ENCODE data around the gene MANSC4.

DNA sequence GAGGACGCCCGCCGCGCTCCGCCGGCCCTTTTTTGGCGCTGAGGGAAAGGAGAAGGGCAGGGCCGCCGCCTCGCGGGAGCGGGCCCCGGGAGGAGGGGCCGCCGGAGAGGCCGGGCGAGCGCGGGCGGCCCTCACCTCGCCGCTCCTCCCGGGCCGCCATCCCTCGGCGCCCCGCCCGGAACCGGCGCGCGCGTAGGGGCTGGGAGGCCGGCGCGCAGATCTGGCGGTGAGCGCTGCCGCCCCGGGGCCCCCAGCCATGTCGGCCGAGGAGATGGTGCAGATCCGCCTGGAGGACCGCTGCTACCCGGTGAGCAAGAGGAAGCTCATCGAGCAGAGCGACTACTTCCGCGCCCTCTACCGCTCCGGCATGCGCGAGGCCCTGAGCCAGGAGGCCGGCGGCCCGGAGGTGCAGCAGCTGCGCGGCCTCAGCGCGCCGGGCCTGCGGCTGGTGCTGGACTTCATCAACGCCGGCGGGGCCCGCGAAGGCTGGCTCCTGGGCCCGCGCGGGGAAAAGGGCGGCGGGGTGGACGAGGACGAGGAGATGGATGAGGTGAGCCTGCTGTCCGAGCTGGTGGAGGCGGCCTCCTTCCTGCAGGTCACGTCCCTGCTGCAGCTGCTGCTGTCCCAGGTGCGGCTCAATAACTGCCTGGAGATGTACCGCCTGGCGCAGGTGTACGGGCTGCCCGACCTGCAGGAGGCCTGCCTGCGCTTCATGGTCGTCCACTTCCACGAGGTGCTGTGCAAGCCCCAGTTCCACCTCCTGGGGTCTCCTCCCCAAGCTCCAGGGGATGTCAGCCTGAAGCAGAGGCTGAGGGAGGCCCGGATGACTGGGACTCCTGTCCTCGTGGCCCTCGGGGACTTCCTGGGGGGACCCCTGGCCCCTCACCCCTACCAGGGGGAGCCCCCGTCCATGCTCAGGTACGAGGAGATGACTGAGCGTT, at the start of gene MANSC4:
TSS of gene MANSC4 (minus strand) at position 162 of the 941 bp plus-strand sequence.
- RRBS: 1% methylated on average over 33 of the region's 91 CpGs

DNA sequence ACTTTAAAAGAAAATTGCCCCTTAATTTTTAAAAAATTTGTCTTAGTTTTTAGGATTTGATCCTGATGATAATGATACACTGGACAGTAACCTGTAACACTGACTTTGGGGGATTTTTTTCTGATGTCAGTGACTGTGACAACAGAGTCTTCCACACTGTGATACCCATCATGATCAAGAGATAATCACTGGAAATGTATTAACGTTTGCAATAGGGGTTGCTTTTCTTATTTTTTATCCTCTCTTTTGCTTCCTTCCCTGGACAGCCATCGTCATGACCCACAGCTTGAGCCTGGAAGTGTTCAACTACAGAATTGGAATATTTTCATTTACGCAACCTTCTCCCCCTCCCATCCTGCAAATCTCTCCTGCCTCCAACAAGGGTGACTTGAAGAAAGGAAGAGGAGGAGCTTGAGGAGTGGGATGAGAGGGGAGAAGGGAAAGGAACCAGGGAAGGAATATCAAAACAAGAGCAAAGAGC, 1.5 kb upstream of the MANSC4 start:
- RRBS: no CpG with 5 or more reads among the region's 3 CpGs

DNA sequence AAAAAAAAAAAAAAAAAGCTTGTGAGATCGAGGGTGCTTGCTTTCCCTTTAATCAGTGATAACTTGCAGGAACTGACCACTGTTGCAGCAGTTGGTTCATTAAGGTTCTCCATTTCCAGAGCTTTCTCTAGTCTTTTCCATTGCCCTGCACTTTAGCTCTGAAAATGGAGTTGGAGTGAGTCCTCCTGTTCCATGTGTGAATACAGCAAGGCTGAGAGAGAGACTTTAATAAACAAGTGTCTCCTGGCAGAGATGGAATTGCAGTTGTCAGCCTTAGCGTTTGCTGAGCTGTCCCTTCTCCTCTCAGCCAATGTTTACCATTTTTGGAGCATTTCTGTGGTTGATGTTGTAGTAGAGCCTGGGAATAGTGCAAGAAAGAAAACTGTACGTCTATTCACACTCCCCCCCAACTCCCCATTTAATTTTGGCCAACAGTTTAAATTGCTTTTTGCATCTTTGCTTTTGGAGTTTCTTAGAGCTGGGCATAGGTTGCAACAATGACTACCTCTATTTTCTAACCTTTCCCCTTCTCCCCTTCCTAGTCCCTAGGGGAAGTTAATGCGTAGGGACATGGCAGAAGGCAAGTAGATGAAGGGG, 7.6 kb upstream of the MANSC4 start:
- RRBS: no CpG with 5 or more reads among the region's 4 CpGs

DNA sequence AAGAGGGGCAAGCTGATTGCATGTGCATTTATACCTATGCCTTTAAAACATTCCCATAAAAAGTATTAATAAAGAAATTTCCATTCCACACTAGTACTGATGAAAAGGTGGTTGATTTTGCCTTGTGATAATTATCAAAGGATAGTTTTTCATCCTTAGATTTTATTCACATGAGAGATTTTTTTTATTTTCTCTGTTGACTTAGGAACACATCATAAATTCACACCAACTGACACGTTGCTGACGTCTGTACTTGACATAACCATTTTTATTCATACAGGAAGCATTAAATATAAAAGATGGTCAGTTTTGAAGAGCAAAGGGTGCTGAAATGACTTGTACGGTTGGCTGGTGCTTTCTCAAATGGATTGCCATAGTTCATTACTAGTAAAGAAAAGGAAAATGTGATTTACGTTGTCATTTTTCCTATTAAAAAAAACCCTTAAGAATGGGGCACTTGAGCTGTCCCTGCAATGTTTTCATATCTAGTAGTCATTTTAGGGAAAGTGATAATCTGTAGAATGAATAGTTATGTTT, 22.3 kb upstream of the MANSC4 start:
- RRBS: no CpG with 5 or more reads among the region's 4 CpGs

DNA sequence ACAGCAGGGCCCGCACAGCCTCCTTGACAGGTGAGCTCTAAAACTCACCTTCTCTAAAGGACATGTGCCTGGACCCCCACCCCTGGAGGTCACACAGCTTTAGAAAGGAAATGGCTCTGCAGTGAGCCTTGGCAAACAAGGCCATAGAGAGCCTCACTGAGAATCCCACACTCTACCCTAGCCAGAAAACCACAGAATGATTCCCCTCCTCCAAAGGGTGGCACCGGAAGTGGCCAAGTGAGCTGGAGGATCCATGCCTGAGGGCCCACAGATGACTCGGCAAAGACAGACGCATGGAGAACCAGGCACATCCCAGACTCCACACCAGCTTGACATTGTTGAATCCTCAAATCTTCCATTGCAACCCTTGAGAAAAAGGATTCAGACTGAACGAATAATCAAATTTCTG, 54.1 kb upstream of the PTHLH start:
- RRBS: no CpG with 5 or more reads among the region's 5 CpGs

DNA sequence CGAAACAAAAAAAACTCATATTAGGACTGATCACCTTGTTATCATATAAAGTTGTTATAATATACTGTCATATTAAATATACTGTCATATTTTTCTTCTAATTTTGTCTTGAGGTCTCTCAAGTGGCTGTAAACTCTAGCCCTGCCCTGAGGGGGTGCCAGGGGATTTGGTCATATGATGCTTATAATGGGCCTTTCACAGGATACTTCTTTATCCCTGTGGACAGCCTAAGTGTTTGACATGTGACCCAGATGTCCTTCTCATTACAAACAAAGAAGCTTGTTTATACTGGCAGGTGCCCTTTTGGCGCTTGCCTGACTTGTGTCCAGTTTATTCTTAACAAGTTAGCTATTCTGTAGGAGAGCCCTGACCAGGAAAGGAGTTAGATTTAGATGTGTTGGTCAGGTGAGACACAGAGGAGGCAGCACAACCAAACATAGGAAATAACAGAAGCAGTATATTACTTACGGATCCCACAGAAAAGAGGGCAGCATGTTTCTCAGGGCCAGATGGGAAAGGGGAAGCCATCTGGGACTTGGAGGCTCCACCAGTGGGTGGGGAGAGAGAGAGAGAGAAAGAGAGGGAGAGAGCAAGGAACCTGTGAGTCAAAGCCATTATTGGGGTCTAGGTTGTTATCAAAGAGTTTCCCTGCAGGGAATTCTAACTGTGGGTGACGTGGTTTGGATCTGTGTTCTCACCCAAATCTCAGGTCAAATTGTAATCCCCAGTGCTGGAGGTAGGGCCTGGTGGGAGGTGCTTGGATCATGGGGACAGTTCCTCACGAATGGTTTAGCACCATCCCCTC, 52.0 kb downstream of the CCDC91 start:
- RRBS: no CpG with 5 or more reads among the region's 5 CpGs

DNA sequence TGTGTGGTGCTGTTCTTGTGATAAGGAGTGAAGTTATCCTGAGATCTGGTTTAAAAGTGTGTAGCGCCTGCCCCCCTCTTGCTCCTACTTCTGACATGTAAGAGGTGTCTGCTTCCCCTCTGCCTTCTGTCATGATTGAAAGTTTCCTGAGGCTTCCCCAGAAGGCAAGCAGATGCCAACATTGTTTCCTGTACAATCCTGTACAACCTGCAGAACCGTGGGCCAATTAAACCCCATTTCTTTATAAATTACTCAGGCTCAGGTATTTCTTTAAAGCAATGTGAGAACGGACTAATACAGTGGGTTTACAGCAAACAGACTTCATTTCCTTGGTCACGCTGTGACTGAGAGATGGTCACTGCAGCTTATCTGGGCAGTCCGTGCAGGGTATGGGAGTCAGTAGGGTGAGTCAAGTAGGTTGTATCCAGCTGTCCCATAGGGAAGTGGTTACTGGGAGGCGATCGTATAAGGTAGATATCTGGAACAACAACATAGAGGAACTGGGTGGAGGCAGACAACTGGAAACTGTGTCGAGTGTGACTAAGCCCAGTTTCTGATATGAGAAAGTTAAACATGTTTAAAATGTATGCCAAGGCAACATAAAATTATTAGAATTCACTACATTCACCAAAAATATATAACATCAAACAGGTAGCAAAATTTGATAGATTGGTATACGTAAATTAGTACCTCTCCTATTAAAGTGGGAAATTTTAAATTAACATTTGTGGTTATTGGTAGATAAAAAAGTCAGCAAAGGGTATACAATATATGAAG, 52.8 kb downstream of the CCDC91 start:
- RRBS: no CpG with 5 or more reads among the region's 9 CpGs

DNA sequence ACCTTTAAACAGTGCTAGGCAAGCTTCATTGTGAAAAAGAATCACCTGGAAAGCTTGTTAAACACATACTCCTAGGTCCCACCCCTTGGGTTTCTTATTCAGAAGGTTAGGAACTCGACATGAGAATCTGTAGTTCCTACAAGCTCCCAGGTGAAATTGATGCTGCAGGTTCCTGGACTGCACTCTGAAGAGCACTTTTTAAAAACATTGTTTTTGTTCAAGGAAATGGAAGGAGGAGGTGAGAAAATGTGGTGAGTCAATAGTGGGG, 450.1 kb downstream of the CCDC91 start:
- RRBS: no CpG with 5 or more reads among the region's 1 CpG

DNA sequence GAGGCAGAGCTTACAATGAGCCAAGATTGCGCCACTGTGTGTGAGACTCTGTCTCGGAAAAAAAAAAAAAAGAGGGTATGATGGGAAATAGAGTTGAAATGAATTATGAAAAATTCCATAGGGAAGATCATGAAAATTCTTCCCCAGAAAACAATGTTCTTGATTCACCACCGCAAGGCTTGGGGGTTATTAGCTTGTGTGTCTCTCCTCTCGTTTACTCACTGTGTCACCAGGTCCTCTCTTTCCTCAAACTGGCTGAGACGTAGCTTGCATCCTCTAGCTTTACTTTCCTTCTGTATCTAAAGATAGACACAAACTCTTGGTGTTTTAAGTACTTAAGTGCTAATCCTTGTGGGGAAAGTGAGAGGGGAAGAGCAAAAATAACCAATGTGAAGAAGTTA, 10.4 kb downstream of the FAR2 start:
- RRBS: no CpG with 5 or more reads among the region's 5 CpGs

- RRBS: no CpG with 5 or more reads among the region's 10 CpGs
Measured at GRCh38 chr12:29563561-29564261, 66.2 kb upstream of the OVCH1 start.

GRCh38 chr12:29727822-29728417, 55.8 kb downstream of the TMTC1 start:
- RRBS: no CpG with 5 or more reads among the region's 12 CpGs

DNA sequence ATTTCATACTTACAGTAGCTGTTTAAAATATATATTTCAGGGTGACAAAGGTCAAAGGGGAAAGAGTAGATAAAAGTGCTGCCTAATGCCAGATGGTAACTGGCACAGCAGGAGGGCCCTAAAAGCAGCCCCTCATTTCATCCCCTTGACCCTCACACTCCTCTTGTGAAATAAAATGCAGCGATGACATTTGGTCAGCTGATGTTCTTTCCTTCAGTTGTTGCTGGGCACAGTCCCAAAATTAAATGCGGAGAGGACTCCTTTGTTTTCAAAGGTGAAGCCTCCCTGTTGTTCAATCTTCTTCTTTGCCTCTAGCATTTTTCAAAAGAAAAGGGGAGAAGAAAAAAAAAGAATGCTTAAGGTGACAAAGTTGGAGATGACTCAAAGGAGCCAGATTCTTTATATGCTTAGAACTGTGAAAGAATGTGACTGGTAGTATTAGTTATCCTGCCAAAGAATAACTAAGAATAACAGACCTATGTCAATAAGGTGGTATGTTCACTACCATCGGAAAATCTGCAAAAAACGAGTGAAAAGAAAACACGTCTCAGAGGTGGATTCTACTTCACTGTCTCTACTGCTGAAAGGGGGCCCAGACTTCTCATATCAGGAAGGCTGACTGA, 64.9 kb downstream of the IPO8 start:
- RRBS: no CpG with 5 or more reads among the region's 5 CpGs

GRCh38 chr12:30692443-30693228, 3.0 kb downstream of the IPO8 start:
- RRBS: no CpG with 5 or more reads among the region's 7 CpGs

GRCh38 chr12:30694862-30695246, 815 bp downstream of the IPO8 start:
- RRBS: no CpG with 5 or more reads among the region's 12 CpGs

- RRBS: no CpG with 5 or more reads among the region's 8 CpGs
Measured at GRCh38 chr12:30753471-30754105, 1.2 kb downstream of the CAPRIN2 start.

GRCh38 chr12:30860456-30860753, 66.1 kb upstream of the TSPAN11 start:
- RRBS: no CpG with 5 or more reads among the region's 3 CpGs

DNA sequence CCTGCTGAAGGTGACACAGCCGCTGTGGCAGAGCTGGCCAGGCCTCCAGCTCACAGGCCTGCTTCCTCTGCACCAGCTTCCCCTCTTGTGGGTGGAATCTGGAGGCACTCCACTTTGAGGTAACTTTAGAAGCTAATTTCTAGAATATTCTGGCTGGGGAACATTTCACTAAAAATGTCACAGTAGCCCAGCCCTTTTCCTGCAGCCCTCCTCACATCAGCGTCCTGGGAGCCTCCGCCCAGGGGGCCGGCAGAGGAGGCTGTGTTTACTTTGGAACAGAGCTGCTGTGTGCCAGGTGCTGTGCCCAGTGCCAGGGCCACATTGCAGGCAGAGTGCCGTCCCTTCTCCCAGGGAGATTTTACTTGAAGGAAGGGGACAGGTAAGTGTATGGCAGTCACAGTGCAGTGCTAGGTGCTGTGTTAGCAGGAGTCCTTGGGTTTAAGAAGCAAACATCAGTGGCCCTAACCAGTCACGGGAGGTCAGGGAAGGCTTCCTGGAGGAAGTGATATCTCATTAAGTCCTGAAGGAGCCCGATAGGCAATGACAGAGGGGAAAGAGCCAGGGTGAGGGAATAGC, 62.3 kb downstream of the TSPAN11 start:
- RRBS: no CpG with 5 or more reads among the region's 7 CpGs

DNA sequence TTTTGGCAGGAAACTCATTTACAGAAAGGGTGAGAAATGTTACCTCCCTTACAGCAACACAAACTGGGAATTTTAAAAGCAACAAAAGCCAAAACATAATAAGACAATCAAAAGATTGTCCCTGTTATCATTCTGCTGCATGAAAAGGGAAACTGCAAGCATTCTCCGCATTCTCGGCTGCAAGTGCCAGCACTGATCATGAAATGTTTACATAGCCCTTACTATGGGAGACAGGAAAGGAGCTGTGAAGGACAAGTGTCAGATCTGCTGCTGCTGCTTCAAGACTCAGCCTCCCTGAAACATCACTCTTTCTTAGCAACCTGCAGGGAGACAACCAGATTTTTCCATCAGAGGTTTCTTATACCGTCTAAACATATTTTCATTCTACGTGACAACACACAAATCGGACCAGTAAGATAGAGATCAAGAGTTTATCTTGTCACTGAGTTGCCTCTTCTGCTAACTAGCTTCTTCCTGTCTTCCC, 20.0 kb downstream of the DENND5B start:
- RRBS: no CpG with 5 or more reads among the region's 5 CpGs

GRCh38 chr12:31728375-31728640, 513 bp downstream of the AMN1 start:
- RRBS: no CpG with 5 or more reads among the region's 6 CpGs

Measured in CMK (cell line).